Daoy (cell line): ENCODE results near the gene PSTPIP2.

DNA sequence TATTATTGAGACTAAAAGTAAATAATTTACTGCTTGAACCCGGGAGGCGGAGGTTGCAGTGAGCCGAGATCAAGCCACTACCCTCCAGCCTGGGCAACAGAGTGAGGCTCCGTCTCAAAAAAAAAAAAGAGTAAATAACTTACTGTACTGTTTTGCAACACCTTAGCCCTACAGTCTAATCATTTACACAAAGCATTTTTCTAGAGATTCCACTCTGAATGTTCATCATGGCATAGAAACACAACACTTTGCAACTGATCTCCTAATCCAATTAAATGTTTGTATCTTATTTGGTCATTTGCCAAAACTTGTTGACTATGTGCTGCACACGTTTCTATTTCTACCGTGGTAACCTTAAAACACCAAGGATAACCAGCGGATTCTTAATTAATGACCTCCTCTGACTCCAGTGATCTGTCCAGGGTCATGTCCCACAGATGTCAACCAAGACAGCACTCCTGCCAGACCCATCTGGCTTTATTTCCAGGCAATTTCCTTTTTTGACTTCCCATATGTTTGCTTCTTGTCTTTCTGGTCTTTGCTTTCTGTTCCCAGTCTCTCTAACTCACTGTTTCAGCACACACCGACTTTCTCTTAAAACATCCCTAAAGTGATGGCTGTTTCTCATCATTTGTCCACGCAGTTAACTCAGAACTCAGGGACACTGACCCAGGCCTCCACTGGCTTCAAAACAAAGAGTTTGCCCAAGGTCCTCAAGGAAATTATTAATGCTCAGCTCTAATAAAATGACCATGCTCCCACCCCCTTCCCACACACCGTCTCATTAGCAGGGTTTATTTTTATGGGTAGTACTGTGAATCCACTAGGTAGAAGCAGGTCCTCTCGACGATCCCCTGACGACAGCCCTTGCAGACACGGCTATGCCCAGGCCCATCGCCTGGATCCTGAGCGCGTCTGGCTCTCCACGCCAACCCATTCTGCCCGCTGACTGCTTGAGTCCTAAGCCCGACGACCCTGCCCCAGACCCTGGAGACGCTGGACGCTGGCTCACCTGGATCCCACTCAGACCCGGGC lies 23.0 kb upstream of the C18orf21 start:
- RAMPAGE, long total RNA = no peak

GRCh38 chr18:36126294-36127280 lies 2.6 kb downstream of the SLC39A6 start:
- RAMPAGE, long total RNA = no peak

GRCh38 chr18:36131733-36132101 lies 2.0 kb downstream of the ELP2 start:
- RAMPAGE, long total RNA = no peak

GRCh38 chr18:36175329-36176037 lies 11.8 kb upstream of the MOCOS start:
- RAMPAGE, long total RNA = no peak

DNA sequence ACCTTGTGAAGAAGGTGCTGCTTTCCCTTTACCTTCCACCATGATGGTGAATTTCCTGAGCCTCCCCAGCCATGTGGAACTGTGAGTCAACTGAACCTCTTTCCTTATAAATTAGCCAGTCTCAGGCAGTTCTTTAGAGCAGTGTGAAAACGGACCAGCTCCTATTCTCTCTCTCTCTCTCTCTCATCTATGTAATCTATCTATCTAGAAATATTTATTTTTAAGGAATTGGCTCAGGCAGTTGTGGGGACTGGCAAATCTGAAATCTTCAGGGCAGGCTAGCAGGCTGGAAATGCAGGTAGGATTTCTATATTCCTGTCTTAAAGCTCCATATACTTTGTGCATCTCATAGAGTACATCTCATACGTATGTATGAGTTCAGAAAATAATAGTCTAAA lies 70.4 kb downstream of the FHOD3 start:
- RAMPAGE, long total RNA = no peak

DNA sequence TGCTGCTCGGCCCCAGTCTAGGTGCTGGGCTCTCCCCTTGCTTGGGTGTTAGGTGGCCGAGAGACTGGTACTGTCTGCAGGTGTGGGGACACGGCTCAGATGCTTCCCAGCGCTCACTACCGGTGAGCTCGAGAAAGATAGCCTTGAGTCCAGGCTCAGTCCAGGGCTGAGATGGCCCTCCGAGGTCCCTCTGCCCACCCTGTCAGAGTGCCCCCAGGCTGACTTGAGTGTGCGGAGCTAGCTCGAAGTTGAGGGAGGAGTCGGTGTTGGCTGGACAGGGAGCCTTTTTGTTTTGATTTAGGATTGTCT lies 345 bp downstream of the KIAA1328 start:
- RAMPAGE, long total RNA = no peak

DNA sequence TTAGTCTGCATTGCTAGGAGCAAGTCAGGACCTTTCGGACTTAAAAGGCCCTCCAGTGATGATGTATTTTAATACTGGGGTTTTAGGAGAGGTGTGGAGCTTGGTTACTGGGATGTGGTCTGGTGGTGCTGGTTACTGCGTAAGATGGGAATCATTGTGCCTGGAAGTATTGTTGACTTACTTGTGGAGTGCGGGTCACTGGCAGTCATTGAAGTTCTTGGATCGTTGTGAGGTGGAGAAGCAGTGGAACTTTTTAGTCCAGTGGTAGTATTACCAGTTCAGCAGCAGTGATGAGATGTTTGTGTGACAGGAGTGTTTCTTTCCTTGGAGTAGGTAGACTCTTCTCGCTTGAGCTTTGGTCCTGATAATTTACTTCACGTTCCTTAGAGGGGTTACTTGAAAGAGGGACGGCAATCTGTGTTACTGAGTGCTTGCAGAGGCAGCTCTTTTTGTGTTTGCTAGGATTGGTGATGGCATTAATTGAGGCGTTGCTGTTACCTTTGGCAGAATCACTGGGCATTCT lies 761 bp downstream of the KIAA1328 start:
- RAMPAGE, long total RNA = no peak

GRCh38 chr18:37452916-37453426 lies 112.6 kb downstream of the CELF4 start:
- RAMPAGE, long total RNA = no peak

DNA sequence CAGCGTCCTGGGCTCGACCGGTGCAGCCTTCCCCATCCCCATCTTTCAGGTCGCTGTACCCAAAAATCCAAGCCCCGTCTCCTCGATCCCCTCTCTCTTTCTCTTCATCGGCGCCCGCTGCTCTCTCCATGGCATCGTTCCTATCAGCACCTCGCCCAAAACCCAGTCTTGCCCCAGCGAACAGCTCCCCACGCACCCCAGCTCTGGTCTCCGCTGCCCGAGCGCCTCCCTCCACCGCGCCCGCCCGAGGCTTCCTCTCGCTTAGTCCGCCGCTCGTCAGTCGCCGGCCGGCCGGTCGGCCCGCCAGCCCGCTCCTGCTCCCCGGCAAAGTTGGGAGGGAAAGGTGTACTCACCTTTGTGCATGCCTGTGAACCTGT lies 607 bp downstream of the CELF4 start:
- RAMPAGE, long total RNA = no peak

GRCh38 chr18:39335477-39335825 lies 1769.9 kb upstream of the CELF4 start:
- RAMPAGE, long total RNA = no peak

DNA sequence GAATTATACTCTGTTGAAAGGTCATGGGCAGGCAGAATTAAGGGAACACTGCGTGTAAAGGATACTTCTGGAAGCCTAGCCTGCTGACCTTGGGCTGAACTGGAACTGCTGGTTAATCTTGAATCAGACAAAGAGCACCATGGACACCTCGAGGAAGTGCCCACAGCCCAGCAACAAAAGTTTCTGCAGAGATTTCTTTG lies 2134.4 kb upstream of the PIK3C3 start:
- RAMPAGE, long total RNA = no peak

GRCh38 chr18:40085182-40085640 lies 1869.8 kb upstream of the PIK3C3 start:
- RAMPAGE, long total RNA = no peak

DNA sequence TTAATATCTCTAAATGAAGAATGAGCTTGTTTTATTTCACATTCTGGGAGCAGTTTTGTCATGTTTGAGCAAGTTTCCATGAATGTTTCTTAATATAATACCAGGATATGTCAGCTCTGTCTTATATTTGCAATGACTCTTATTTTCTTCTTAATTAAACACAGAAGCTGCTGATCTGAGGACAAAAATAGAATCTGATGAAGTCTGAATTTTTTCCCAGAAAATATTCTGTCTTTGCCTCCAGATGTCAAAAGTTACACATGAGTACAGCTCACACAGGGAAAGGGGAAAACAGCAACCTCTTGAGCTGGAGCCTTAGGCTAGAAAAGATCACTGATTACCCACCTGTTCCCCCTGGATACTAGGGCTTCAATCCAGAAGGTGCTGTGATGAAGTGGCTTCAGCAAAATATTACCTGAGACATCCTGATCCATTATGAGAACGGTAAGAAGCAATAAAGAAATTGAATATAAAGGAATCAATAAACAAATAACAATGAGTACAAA lies 606.7 kb upstream of the SYT4 start:
- RAMPAGE, long total RNA = no peak

- RAMPAGE, long total RNA = no peak
Measured at GRCh38 chr18:44731851-44732484, 51.3 kb downstream of the SETBP1 start.

GRCh38 chr18:44747611-44748279 lies 67.1 kb downstream of the SETBP1 start:
- RAMPAGE, long total RNA = no peak

DNA sequence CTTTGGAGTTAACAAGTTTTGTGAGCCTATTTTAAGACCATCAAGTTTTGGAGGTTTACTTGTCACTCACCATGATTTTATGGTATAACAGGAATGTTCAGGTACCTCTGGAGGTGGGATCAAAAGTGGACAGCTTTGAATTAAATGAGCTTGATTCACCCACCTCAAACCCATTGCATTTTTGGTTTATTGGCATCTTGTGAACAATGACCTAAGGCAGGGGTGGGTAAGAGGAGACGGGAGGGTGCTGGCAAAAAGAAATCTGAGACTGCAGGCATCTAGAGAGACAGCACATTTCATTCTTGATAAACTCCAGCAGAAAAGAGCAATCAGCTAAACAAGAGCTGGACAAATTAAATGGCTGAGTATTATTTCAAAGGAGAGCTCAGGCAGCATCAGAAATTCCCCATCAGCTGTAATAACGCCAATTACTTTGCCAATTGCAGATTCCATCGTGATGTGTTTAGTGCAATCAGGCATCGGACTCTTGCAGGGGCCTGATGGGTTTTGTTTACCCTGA lies 200.5 kb downstream of the SETBP1 start:
- RAMPAGE, long total RNA = no peak

- RAMPAGE, long total RNA = no peak
Measured at GRCh38 chr18:45568017-45568415, 47.3 kb upstream of the SLC14A2 start.

- RAMPAGE, long total RNA = no peak
Measured at GRCh38 chr18:46060424-46060984, 11.6 kb downstream of the PSTPIP2 start.

- RAMPAGE, long total RNA = no peak
Measured at GRCh38 chr18:46071643-46072799, at the start of gene PSTPIP2. PSTPIP2 (minus strand) TSS chr18:46072260.

- RAMPAGE, long total RNA = no peak
Measured at GRCh38 chr18:46088557-46089386, 9.3 kb downstream of the ATP5F1A start.